Placental epithelial cell (primary cell): Measurements from ENCODE around the gene SECTM1.

- CAGE, long polyA plus RNA = no peak
Measured at GRCh38 chr17:82270087-82271193, 3.1 kb downstream of the CSNK1D start.

GRCh38 chr17:82320116-82320736, 2.8 kb upstream of the CD7 start:
- CAGE, long polyA plus RNA = no peak

- CAGE, long polyA plus RNA = no peak
Measured at GRCh38 chr17:82332715-82333651, 583 bp downstream of the SECTM1 start.

DNA sequence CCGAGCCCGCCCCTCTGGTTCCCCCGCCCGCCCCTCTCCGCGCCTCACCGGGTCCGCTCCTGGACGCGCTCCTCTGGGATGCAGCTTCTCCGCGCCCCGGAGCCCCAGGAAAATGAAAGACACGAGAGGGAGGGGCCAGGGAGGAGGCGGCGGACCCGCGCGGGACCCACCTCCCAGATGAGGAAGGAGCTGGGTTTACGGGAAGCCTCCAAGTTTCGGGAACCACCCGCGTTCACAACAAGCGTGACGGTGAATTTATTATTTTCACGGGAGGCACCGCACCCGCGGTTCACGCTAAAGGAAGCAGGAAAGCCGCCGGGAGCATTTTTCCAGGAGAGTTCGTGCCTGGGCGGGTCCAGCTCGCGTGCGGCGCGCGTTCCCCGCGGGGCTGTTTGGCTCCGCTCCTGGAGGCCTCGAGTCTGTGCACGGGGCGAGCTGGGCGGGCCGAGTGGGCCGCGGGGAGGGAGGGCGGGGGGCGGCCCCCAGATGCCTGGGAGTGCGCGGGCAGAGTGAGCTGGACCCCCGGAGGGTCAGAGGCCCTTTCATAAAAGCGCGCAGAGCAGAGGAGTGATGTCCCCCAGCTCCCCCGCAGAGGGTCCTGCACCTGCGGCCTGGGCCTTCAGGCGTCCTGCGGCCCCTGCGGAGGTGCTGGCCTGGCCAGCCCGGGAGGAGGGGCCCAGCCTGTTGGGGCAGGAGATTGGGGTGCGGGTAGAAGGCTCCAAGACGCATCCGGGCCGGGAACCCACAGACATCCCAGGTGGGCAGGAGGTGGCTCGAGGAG, at the start of gene SECTM1:
TSS of gene SECTM1 (minus strand) at position 115 of the 781 bp plus-strand sequence.
- CAGE, long polyA plus RNA = no peak

- CAGE, long polyA plus RNA = no peak
Measured at GRCh38 chr17:82350450-82351072, 8.5 kb upstream of the TEX19 start.

DNA sequence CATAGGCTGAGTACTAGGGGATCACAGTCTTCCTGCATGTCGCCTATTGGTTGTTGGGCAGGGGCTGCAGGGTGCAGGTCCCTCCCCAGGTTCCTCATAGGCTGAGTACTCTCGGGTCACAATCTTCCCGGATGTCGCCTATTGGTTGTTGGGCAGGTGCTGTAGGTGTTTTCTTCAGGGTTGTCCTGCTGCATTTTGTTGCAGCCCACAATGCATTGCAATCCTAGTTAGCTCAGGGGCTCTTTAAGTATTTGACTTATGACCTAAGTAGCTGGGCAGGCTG, 3.6 kb upstream of the UTS2R start:
- CAGE, long polyA plus RNA = no peak

GRCh38 chr17:82390079-82390971, 18.8 kb downstream of the UTS2R start:
- CAGE, long polyA plus RNA = no peak

DNA sequence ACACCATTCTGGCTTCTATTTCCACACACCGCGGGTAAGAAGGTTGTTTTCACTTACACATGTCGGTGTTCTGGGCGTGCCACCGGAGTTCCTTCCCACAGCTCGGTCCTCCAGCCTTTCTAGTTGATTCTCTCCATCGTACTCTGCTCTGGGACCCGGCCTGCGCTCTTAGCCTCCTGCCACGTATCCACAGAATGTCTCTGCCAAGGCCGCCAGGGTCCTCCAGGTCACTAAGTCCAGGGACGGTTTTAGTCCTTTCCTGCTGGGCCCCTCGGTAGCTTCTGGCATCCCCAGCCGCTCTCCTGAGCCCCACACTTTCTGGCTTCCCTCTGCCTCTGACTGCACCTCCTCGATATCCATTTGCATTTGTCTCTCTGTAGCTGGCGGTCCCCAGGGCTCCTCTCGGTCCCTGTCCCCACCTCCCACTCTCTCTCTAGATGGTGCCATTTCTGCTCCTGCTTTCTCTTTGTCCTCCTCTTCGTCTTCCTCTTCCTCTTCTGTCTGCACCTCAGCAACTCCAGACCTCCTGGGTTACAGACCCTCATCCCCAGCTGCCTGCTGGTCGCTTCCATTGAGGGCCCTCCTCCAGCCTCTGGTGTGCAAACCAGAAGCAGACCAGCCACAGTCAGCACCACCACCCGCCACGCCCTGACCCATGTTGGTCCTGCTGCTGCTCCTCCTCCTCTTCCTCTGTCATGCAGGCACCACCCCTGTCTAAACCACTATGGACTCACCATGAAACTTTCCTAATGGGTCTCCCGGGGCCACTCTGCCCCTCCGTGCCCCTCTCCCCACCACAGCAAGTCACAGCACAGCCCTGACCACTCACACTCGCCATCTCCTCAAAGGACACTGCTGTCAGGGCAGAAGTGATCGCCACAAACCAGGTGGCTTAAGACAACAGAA, 11.2 kb upstream of the OGFOD3 start:
- CAGE, long polyA plus RNA = no peak

GRCh38 chr17:82438276-82438980, 12.1 kb downstream of the CYBC1 start:
- CAGE, long polyA plus RNA = no peak

DNA sequence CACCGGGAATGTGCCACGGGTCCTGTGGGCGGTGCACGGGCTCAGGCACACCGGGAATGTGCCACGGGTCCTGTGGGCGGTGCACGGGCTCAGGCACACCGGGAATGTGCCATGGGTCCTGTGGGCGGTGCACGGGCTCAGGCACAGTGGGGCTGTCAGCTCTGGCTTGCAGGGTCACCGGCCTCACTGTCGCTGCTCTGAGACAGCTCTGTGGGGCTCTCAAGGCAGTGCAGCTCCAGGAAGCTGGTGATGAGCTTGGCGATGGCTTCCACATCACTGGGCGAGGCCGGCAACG, 6.8 kb downstream of the CYBC1 start:
- CAGE, long polyA plus RNA = no peak

DNA sequence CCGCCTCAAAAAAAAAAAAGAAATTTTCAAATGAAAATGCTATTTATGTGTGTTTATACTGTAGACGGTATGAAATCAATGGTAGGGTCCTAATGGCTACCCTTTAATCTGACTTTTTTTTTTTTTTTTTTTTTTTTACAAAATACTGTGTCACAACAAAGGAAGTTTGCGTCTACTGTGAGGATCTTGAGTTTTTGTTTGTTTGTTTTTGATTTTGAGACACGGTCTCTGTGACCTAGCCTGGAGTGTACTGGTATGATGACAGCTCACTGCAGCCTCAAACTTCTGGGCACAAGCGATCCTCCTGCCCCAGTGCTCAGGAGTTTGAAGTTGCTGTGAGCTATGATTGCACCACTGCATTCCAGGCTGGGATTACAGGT, 2.4 kb downstream of the FOXK2 start:
- CAGE, long polyA plus RNA = no peak

DNA sequence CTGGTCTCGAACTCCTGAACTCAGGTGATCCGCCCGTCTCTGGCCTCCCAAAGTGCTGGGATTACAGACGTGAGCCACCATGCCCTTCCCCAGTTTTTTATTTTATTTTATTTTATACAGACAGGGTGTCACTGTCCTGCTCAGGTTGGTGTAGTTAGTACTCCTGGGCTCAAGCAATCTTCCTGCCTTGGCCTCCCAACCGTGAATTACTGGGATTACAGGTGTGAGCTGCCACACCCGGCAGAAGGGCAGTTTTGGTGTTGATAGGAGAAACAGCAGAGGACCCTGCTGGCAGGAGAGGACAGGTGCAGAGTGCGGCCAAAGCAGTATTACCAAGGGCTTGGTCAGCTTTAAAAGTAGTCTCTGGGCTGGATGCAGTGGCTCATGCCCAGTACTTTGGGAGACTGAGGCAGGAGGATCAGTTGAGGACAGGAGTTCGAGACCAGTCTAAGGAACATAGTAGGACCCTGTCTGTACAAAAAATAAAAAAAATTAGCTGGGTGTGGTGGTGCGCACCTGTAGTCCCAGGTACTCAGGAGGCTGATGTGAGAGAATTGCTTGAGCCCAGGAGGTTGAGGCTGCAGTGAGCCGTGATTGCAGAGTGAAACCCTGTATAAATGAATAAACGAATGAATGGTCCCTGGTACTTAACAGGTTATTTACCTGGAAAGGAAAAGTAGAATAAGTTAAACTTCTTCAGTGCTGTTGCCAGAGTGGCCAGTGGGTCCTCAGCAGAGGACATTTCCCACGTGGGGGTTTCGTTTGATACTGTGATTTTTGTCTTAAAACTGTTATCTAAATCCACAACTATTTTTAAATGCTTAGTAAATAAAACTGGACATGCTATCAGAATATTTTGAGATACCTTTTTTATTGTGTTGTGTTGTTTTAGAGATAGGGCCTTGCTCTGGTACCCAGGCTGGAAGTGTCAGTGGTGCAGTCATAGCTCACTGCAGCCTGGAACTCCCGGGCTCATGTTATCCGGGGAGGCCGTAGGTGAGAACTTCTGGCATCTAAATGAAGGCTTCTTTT, 23.2 kb downstream of the FOXK2 start:
- CAGE, long polyA plus RNA = no peak

GRCh38 chr17:82657809-82658326, 9.6 kb upstream of the WDR45B start:
- CAGE, long polyA plus RNA = no peak

GRCh38 chr17:82658354-82658880, 10.2 kb upstream of the WDR45B start:
- CAGE, long polyA plus RNA = no peak

GRCh38 chr17:82702410-82702941, 4.0 kb upstream of the RAB40B start:
- CAGE, long polyA plus RNA = no peak

GRCh38 chr17:82755448-82756044, 3.7 kb downstream of the TBCD start:
- CAGE, long polyA plus RNA = no peak

DNA sequence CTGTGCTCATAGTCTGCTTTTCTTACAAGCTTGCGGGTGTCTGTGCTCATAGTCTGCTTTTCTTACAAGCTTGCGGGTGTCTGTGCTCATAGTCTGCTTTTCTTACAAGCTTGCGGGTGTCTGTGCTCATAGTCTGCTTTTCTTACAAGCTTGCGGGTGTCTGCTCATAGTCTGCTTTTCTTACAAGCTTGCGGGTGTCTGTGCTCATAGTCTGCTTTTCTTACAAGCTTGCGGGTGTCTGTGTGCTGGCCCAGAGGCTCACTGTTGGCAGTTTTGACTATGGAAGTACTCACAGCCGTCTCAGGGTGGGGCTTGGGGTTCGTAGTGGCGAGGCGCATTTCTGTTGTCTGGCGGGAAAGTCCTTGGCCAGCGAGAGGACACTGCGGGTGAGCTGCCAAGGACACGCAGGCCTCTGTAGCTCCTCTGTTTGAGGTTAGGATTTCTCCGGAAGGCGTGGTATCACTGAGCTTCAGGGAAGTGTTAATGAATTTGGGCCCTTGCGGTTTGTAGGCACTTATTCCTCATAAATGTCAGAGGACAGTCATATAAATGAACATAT, 13.4 kb downstream of the TBCD start:
- CAGE, long polyA plus RNA = no peak

DNA sequence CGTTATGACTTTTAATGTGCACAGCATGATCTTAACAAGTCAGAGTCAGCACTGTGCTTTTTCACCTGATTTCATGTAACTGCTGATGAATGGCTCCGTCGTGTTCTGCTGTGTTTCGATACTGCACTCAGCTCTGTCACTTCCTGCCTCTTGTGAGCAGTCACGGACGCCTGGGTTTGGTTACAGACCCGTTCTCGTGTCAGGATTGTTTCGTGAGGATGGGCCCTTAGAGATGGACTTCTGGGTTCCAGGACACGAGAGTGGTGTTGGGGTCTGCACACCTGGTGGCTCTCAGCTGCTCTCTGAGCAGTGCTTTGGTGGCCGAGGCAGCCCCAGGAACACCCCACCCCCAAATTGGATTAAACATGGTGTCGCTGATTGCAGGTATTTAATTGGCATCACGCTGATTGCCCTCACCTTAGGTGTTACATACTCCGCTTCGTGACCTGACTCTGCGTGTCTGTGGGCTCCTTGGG, 24.7 kb downstream of the TBCD start:
- CAGE, long polyA plus RNA = no peak

DNA sequence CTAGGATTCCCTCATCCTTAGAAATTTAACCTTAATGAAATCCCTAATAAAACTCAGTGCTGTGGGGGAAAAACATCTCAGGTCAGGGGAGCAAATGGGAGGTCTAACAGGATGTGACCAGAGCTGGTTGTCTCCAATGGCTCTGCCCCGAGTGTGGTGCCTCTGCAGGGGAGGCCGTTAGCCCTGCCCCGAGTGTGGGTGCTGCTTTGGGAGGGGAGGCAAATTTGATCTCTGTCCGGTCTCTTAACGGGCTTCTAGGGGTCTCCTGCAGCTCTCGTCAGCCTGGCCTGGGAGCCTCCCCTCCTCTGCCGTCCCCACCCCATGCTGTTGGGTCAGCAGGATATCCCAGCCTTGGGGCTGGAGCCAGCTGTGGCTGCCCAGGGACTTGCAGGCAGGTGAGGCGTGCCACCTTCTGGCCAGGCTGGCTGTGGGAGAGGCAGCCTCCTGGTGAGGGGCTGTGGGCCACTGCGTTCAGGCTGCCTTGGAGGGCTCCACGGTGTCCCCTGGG, 34.4 kb downstream of the TBCD start:
- CAGE, long polyA plus RNA = no peak

DNA sequence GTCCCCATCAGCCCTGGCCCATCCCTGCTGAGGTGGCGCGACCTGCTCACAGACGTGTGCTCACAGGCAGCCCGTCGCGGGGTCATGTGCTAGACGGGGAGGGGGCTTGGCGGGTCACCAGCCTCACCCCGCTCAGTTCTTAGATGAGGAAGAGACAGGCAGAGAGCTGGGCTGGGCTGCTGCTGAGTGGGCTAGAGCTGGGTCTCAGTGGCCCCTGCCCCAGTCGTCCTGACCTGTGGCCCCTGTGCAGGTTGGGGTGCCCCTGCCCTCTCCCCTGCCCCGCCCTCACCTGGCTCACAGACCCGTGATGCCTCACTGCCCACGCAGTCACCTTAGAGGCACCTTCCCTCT, 37.4 kb downstream of the TBCD start:
- CAGE, long polyA plus RNA = no peak